Uterus (tissue), 7 donors: Measurements from ENCODE around the genes GALNT2, FAM89A and SIPA1L2.

DNA sequence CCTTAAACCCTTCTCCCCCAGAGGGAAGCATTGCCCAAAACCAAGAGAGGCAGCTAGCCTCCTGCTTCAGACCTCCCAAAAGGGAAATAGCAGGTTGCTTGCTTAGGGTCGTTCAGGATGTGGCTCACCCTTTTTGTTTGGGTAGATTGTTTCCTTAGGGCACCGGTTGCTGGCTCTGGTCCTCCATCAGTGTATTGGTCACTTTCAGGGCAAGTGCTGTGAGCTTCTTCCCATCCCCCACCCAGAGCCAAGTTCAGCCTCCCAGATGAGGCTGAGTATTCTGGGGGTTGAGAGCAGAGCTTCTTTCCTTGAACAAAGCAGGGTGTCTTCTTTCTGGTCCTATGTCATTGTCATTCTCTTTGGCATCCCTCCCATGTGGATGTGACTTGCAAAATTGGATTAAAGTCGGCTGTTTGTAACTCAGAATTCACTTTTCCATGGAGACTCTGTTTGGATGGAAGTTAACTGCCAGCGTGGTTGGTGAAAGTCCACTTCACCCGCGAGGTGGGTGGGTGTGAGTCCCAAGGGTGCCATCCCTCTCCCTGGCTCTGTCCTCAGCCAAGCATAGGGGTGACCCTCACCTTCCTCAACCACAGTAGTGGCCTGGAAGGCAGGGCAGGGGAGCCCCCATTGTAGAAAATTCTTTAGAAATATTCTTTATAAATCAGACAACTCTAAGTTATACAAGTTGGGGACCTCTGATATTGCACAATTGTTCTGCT, 55.4 kb upstream of the GALNT2 start:
- PRO-cap, 4 experiments: no peak in any of the 4 experiments
- RAMPAGE, long total RNA, 2 experiments: no peak in any of the 2 experiments
- RRBS: no CpG with 5 or more reads among the region's 6 CpGs

GRCh38 chr1:230066323-230067431, at the start of gene GALNT2:
Gene GALNT2 (plus strand): TSS chr1:230067238.
- PRO-cap, 4 experiments: peak in 4 of 4 experiments; most common plus-strand start chr1:230067238 (in 2); most common minus-strand start chr1:230067056 (in 1)
- RAMPAGE, long total RNA, 2 experiments: start-site peak on the plus strand in 1 of 2 experiments, at chr1:230067231-230067251 at its widest, 171 reads per replicate
- RRBS: 2% methylated on average over 50 of the region's 110 CpGs

DNA sequence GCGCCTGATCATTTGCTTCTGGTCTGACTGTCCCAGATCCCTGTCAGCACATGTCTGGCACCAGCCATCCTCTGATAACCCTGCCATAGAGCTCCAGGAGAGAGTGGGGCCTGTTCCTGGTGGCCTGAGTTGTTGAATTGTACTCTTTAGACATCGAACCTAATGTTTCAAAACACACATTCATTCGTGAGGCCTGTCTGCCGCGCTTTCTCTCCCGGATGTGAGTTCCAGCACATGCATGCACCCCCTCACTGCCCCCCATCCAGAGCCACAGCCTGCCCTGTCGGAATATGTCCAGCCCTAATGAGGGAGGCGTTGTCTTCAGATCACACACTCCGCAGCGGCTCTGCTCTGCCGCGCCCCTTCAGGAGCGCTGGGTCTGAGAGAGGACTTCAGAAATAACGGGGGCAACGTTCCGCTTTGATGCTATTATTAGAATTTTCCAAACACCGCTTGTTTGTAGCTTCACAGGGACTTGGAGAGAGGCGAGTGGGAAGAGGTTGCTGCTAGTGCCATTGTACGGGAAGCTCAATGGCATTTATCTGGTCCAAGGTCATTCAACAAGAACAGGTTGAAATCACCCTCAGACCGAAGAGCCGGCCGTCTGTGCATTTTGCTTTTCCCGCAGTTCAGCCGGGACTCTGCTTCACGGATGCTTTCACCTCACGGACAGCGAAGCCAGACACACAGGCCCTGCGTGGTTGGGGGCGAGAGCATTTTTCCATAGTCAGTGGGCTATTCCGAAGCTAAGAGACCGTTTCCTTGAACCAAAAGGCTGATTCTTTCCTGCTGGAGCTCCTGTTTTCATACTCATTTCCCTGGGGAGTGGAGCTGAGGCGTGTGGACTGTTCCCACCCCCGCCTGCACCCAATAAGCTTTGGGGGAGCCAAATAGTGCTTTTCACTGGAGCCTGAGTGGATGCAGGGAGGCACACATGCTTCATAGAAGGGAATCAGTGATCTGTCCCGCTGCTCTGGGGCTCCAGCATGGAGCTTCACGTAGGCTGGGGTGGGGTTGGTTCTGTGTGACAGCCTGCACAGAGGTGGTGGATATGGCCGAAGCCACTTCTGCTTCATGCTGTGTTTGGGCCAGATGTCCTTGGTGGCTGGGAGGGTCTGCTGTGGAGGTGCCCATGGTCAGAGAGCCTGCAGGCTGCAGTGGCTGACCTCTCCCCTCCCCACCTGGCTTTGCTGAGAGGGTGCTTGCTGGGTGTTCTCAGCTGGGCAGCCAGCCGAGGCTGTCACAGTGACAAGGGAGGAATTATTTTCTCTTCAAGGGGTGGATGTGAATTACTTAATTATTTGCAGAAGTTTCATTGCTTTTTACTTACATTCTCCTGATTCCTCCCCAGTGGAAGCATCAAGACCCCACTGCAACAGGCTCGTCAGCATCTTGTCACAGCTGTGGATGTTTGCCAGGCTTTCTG, 69.8 kb downstream of the GALNT2 start:
- PRO-cap, 4 experiments: no peak in any of the 4 experiments
- RAMPAGE, long total RNA, 2 experiments: no peak in any of the 2 experiments
- RRBS: no CpG with 5 or more reads among the region's 38 CpGs

- PRO-cap, 4 experiments: no peak in any of the 4 experiments
- RAMPAGE, long total RNA, 2 experiments: no peak in any of the 2 experiments
- RRBS: no CpG with 5 or more reads among the region's 13 CpGs
Observed at GRCh38 chr1:230158579-230159380, 91.7 kb downstream of the GALNT2 start.

DNA sequence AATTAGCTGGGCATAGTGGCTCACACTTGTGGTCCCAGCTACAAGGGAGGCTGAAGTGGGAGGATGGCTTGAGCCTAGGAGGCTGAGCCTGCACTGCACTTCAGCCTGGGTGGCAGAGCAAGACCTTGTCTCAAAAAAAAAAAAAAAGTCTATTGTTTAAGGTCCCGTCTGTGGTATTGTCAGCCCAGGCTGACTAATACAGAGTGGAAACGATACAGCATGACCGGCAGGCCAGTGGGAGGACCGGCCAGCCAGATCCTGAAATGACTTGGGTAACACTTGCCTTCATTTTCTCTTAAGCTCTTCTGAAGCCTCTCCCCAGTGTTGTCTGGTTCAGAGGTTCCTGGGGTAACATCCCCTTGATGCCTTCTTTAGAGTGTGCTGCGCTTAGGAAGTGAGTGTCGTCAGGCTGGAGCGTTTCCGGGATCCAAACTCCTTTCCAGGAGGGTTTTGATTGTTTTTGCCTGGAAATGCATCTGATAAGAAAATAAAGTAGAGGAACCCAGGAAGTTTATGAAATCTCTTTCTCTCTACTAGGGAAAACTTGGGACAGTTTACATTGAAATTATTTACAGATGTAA, 142.7 kb downstream of the GALNT2 start:
- PRO-cap, 4 experiments: peak in 2 of 4 experiments; most common plus-strand start position 250 of the sequence (in 2)
- RAMPAGE, long total RNA, 2 experiments: no peak in any of the 2 experiments
- RRBS: no CpG with 5 or more reads among the region's 8 CpGs

DNA sequence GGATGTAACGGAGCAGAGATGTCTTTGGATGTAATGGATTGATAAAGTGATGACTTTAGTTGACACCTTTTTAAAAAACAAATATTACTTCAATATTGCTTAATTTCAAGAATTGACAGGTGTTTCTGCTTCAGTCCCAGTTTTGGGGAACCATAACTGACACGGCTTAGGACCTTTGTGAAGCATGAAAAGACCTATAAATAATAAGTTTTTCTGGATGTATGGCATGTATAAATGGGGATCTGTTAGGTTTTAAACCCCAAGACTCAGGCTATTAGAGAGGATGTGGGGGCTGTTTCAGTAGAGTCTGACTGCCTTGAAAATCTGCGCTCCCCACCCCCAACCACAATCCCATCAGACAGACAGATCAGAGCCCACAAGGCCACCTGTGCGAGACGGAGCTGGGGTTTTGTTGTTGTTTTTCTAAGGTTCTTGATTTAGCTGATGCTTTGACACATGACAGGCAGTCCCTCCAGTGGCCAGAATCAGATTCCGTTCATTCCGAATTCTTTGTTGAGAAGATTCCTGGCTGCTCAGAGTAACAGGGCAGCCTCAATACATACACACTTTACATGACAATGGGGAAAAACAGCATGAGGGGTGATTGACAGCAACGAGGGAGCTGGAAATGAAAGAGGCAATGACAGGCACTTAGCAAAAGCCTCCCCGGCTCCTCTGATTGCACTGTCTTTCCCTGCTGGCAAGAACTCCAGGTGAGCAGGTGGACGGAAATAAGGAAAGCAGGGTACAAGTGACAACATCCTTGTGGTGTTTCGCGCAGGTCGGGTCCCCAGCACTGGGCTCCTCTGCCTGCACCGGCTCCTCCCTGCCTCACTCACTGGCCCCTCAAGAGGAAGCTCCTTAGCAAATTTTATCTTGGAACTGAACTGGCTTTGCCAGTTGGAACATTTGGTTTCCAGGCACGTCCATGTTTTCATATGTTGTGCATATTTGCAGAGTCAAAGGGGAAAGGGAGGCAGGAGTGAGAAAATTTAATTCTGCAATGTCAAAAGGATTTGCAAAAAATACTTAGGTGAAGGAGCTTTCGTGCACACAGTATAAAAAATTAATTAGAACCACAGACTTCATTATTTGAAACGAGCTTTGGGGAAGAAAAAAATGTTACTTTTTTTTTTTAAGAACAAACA, 148.8 kb downstream of the PGBD5 start:
- PRO-cap, 4 experiments: no peak in any of the 4 experiments
- RAMPAGE, long total RNA, 2 experiments: no peak in any of the 2 experiments
- RRBS: no CpG with 5 or more reads among the region's 17 CpGs

- PRO-cap, 4 experiments: no peak in any of the 4 experiments
- RAMPAGE, long total RNA, 2 experiments: no peak in any of the 2 experiments
- RRBS: no CpG with 5 or more reads among the region's 7 CpGs
Observed at GRCh38 chr1:230601261-230601928, 40.9 kb upstream of the COG2 start.

- PRO-cap, 4 experiments: no peak in any of the 4 experiments
- RAMPAGE, long total RNA, 2 experiments: no peak in any of the 2 experiments
- RRBS: no CpG with 5 or more reads among the region's 24 CpGs
Observed at GRCh38 chr1:230707439-230708345, 6.2 kb downstream of the AGT start.

GRCh38 chr1:231040032-231040568, at the start of gene FAM89A:
Gene FAM89A (minus strand): TSS chr1:231040254.
- PRO-cap, 4 experiments: peak in 4 of 4 experiments; most common plus-strand start chr1:231040345 (in 2); most common minus-strand start chr1:231040236 (in 4)
- RAMPAGE, long total RNA, 2 experiments: no peak in any of the 2 experiments
- RRBS: 3% methylated on average over 18 of the region's 69 CpGs

GRCh38 chr1:231317650-231318094, 20.0 kb downstream of the EXOC8 start:
- PRO-cap, 4 experiments: no peak in any of the 4 experiments
- RAMPAGE, long total RNA, 2 experiments: no peak in any of the 2 experiments
- RRBS: no CpG with 5 or more reads among the region's 14 CpGs

- PRO-cap, 4 experiments: no peak in any of the 4 experiments
- RAMPAGE, long total RNA, 2 experiments: no peak in any of the 2 experiments
- RRBS: no CpG with 5 or more reads among the region's 6 CpGs
Observed at GRCh38 chr1:231364197-231364876, 26.2 kb downstream of the SPRTN start.

DNA sequence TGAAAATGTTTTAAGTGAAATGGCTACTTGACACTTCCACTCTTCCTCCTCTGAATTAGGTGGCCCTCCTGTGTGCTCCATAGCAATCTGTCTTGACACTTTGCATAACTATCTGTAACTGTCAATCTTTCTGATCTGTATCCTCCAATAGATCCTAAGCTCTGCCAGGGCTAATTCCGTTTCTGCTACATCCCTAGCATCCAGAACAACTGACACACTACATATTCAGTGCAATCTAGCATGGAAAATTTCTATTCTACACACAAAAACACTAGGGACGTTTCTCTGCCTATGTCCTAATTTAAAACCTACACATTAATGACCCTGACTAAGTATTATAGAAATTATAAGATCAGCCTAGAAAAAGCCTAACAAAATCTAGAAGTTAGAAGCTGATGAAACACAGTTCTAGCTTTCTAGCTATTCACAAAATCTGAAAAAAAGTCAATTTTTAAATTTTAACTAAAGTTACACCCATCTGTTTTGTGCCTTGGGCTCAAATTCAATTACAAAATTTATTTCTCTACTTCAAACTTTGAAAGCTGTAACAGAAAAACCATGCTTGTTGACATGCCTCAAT, 34.1 kb downstream of the SPRTN start:
- PRO-cap, 4 experiments: no peak in any of the 4 experiments
- RAMPAGE, long total RNA, 2 experiments: start-site peak on the minus strand in 1 of 2 experiments, centred at position 348 of the sequence, 5 reads per replicate
- RRBS: no CpG with 5 or more reads among the region's 2 CpGs

- PRO-cap, 4 experiments: no peak in any of the 4 experiments
- RAMPAGE, long total RNA, 2 experiments: no peak in any of the 2 experiments
- RRBS: no CpG with 5 or more reads among the region's 1 CpG
Observed at GRCh38 chr1:231393578-231394223, 28.4 kb downstream of the EGLN1 start.

DNA sequence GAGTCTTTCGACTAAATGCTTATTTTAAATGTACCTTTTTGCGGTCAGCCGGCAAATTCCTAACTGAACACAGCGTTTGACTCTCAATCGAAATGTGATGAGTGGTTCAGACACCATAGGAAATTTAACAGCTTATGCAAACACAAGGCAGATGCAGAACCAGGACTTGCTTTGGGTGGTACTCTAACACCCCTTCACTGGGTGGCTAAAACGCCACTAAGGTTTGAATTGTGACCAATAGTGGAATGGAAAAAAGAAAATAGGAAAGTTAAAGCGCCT, 1.7 kb downstream of the EGLN1 start:
- PRO-cap, 4 experiments: peak in 2 of 4 experiments; most common plus-strand start position 150 of the sequence (in 1); most common minus-strand start position 99 of the sequence (in 2)
- RAMPAGE, long total RNA, 2 experiments: no peak in any of the 2 experiments
- RRBS: no CpG with 5 or more reads among the region's 7 CpGs

DNA sequence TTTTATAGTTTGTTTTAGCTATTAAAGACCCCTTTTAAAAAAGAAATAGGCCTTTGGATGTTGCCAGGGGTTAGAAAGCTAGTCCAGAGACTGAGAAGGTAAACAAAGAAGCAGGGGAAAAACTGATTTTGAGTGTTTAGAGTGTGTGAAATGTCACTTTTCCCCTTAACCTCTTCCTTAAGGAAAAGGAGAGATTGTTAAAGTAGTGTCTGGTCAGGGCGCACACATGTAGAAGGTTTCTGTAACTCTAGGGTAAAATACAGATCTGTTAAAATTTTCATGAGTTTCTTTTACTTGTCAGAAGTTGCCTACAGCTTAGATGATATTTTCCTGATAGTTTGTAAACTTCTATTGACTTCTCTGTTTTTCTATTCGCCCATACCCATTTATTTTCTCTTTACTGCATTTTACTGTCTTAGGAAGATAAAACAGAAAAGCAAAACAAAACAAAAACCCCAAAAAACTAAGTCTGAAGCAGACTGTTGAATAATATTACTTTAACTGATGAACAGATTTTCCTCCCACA, 50.3 kb downstream of the DISC1 start:
- PRO-cap, 4 experiments: no peak in any of the 4 experiments
- RAMPAGE, long total RNA, 2 experiments: no peak in any of the 2 experiments
- RRBS: no CpG with 5 or more reads among the region's 2 CpGs

- PRO-cap, 4 experiments: peak in 2 of 4 experiments; most common plus-strand start chr1:231685138 (in 1); most common minus-strand start chr1:231684946 (in 2)
- RAMPAGE, long total RNA, 2 experiments: no peak in any of the 2 experiments
- RRBS: no CpG with 5 or more reads among the region's 13 CpGs
Observed at GRCh38 chr1:231684672-231685354, 58.2 kb downstream of the DISC1 start.

GRCh38 chr1:231847264-231848256, 221.0 kb downstream of the DISC1 start:
- PRO-cap, 4 experiments: no peak in any of the 4 experiments
- RAMPAGE, long total RNA, 2 experiments: no peak in any of the 2 experiments
- RRBS: no CpG with 5 or more reads among the region's 11 CpGs

DNA sequence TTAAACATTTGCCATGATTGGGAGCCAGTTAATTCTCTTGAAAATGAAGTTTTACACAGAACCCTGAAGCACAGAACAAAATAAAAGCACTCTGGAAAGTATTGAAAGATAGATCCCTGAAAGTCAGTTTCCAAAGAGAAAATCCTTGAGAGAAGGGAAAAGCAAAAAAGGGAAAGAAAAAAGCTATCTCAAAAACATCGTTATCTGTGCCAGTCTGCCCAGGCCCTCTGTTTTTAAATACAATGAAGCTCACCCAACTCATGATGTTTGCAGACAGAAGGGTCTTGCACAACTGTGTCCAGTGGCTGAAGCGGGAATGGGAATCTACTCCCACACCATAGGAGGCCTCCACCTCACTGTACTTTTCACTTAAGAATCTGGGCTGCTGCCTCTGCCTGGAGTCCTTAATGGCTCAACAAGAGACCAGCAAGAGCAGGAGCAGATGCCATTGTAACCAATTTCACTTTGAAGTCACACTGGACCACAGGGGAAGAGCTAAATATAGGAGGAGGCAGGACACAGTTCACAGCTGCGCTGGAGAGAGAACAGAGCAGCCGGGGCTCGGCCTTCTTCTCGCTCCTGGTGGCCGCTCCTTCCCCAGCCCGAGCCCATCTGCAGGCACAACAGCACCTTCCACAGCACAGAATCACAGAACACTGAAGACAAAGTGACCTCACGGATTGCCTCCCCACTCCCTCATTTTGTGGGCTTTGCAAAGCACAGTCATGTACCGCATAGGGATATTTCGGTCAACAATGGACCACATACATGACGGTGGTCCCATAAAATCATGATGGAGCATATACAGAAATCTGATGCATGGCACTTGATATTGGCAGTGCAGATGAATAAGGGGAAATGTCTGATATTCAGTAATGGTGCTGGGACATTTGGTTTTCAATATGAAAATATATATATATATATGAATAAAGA, 120.3 kb downstream of the SIPA1L2 start:
- PRO-cap, 4 experiments: no peak in any of the 4 experiments
- RAMPAGE, long total RNA, 2 experiments: no peak in any of the 2 experiments
- RRBS: no CpG with 5 or more reads among the region's 12 CpGs

DNA sequence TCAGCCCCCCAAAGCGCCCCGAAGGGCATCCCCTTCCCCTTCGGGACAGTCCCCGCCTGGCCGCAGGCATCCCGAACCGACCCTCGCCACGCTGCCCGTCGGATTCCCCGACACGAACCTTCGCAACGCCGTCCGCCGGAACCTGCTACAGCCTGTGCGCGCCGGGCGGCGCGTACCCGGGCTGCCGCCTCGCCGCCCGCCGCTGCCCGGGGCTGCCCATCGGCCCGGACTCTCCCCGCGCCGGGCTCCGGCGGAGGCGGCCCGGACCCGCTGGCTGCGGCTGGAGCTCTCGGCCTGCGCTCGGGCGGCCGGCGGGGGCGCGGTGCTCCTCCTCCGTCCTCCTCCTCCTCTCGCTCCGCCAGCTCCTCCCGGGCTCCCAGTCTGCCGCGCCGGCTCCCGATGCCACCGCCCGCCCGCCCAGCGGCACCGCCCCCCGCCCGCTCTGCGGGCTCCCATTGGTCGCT, at the start of gene SIPA1L2:
Gene SIPA1L2, minus strand, starts transcription at position 383 of the 464 bp plus-strand sequence.
- PRO-cap, 4 experiments: peak in 4 of 4 experiments; most common minus-strand start position 376 of the sequence (in 4)
- RAMPAGE, long total RNA, 2 experiments: no peak in any of the 2 experiments
- RRBS: 3% methylated on average over 15 of the region's 67 CpGs

GRCh38 chr1:232745770-232746209, 59.4 kb upstream of the MAP10 start:
- PRO-cap, 4 experiments: no peak in any of the 4 experiments
- RAMPAGE, long total RNA, 2 experiments: no peak in any of the 2 experiments
- RRBS: no CpG with 5 or more reads among the region's 3 CpGs